LNCaP clone FGC (cell line): ENCODE results near the genes PRR33, TSPAN32, TSSC4 and KCNQ1.

DNA sequence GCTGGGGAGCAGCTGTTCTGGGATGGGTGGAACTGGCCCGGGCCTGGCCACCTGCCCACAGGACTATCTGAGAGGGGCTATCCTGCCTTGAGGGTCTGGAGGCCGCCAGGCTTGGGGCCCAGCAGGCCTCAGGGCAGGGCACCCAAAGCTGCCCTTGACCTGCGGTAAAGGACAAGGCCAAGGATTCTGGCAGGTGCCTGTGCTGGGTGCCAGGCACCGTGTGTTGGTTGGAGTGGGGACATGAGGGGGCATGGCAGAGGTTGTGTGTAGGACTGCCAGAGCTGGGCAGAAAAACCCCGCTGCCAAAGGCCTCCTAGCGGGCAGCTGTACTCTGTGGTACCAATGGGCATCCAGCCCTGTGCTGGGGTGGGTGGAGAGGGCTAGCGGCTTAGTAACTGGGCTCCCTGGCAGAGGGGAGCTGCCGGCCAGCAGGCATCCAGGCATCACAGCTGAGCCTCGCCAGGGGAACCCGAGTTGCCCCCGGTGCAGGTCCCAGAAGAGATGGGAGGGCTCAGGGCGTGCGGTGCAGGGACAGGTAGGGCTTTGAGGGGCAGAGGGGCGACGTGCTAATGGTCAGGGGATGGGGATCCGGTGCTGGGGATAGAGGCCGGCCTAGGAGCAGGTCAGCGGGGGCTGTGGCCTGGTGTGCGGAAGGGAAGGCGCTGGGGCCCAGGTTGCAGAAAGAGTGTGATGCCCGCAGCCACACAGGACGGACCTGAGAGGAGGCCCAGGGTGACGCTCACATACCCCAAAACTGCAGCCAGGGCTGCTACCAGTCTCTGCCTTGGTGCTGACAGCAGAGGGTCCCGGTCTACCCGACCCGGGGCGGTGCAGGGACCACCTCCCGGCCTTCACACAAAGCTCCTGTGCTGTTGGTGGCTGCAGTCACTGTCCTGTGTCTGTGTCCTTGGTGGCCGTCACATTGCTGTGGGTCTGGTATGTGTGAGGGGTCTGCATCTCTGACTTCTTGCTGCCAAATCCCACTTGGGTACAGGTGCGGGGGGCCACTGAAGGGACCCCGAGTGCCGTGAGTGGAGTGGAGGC lies 1.0 kb downstream of the LSP1 start:
- RRBS, 2 experiments = 14 to 21% methylated on average over 7 of the region's 32 CpGs

GRCh38 chr11:1881738-1882143 lies 10.0 kb downstream of the PRR33 start:
- RRBS, 2 experiments = 3 to 5% methylated on average over 6 of the region's 20 CpGs

- RRBS, 2 experiments = no CpG with 5 or more reads among the region's 24 CpGs
These were observed 2.5 kb downstream of the PRR33 start for GRCh38 chr11:1889065-1889648.

GRCh38 chr11:1891661-1892595 lies at the start of gene PRR33:
Gene PRR33 (minus strand): TSS chr11:1891895.
- RRBS, 2 experiments = 6 to 10% methylated on average over 3 of the region's 18 CpGs

DNA sequence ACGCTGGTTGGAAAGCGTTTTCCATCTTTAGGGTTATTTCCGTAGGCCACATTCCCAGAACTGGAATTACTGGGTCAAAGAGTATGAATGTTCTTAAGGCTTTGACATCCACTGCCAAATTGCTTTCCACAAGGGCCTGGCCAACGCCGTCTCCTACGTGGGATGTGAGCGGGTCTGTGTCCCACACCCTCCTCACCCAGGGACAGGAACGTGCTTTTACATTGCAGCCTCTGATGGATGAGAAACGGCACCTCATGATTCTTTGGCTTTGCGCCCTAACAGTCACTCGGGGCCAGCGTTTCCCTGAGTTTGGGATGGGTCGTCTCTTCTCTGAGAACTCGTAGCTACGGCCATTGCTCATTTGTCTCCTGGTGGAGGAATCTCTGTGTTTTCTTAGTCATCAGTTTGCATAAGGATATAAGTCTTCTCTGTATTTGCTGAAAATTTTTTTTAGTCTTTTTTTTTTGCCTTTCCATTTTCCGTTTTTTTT lies 11.8 kb downstream of the TNNT3 start:
- RRBS, 2 experiments = no CpG with 5 or more reads among the region's 16 CpGs

DNA sequence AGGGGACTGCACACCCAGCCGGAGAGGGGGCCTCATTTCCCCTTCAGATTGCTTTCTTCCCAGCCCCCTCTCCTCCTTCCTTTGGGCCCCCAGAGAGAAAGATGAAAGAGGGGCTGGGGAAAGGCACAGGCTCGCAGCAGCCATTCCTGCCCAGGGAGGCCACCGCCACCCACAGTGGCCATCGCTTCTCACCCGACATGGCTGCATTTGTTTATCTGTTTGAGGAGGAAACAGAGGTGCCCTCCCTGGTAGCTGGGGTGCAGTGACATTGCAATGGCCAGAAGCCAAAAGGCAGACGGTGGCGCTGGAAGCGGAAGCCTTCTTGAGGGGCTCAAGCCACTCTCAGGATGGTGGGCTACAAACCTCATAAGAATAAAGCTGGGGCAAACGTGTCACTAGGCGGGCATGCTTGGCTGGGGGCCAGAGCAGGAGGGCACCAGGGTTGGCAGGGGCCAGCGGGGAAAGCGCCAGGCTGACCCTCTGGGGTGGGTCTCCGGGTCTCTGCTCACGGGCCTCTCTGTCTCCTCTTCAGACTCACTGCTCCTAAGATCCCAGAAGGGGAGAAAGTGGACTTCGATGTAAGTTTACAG lies 12.5 kb downstream of the TNNT3 start:
- RRBS, 2 experiments = no CpG with 5 or more reads among the region's 15 CpGs

- RRBS, 2 experiments = 87% methylated on average over 3 of the region's 46 CpGs
These were observed 42.0 kb downstream of the IGF2 start for GRCh38 chr11:2096810-2097970.

GRCh38 chr11:2301707-2302822 lies at the start of gene TSPAN32:
Gene TSPAN32 (plus strand): TSS chr11:2302013.
- RRBS, 2 experiments = 63% methylated on average over 2 of the region's 30 CpGs; no CpG with 5 or more reads in 1 of the 2 experiments

- RRBS, 2 experiments = no CpG with 5 or more reads among the region's 10 CpGs
These were observed 1.8 kb upstream of the CD81 start for GRCh38 chr11:2375084-2375944.

DNA sequence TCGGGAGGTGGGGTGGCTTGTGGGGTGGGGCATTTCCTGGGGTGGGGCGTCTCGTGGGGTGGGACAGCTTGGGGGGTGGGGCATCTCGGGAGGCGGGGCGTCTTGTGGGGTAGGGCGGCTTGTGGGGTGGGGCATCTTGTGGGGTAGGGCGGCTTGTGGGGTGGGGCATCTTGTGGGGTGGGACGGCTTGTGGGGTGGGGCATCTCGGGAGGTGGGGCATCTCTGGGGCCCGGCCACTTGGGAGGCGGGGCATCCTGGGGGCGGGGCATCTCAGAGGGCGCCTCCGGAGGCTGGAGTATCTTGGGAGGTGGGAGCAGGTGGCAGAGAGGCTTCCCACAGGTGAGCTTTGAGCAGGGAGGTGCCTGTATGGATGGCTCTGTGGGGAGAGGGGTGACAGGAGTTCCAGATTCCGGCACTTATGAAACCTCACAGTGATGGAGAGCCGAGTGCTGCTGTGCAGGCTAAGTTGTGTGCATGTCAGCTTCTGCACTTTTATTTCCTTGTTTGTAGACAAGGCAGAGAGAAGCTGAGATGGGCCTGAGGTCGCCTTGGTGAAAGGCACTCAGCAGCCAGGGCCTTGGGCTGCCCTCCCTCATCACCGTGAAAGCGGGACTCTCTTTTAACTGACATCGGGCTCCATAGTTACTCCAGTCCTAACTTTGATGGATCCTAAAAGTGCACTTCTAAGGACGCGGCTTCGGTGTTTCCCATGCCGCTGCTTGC lies 7.4 kb downstream of the CD81 start:
- RRBS, 2 experiments = 62 to 64% methylated on average over 5 of the region's 25 CpGs

GRCh38 chr11:2390539-2391241 lies 9.9 kb upstream of the TSSC4 start:
- RRBS, 2 experiments = no CpG with 5 or more reads among the region's 14 CpGs

DNA sequence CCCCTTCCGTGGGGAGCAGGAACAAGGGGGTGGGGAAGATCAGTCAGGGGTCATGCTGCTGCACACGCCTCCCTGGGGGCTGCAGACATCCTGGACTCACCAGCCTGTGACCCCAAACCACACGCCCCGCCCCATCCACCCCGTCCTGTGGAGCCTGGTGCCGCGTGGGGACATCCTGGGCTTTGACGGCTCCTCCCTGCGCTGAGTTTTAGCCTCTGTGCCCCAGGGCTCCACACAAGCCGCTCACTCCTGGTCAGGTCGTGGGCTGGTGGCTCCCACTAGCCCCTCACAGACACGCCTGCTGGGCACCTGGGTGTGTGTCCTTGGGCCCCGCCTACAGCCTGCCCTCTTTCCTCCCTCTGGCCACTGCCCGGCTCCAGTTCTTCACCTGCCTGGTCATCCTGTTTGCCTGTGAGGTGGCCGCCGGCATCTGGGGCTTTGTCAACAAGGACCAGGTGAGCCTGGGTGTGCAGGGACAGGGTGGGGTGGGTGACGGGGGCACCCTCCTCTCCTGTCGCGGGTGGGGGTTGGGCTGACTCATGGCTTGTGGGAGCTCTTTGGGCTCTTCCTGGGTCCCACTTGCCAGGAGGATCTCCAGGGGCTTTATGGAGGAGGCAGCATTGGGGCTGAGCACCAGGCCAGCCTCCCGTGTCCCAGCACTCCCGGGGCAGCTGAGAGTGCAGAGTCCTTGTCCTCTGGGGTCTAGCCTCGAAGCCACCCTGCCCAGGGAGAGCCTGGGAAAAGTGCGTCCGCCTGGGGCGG lies 5.8 kb upstream of the TSSC4 start:
- RRBS, 2 experiments = 68 to 78% methylated on average over 3 of the region's 25 CpGs

- RRBS, 2 experiments = under 1 to 1% methylated on average over 29 to 30 of the region's 81 CpGs
These were observed at the start of gene TSSC4 for GRCh38 chr11:2399996-2400883. Gene TSSC4 (plus strand): TSS chr11:2400750.

DNA sequence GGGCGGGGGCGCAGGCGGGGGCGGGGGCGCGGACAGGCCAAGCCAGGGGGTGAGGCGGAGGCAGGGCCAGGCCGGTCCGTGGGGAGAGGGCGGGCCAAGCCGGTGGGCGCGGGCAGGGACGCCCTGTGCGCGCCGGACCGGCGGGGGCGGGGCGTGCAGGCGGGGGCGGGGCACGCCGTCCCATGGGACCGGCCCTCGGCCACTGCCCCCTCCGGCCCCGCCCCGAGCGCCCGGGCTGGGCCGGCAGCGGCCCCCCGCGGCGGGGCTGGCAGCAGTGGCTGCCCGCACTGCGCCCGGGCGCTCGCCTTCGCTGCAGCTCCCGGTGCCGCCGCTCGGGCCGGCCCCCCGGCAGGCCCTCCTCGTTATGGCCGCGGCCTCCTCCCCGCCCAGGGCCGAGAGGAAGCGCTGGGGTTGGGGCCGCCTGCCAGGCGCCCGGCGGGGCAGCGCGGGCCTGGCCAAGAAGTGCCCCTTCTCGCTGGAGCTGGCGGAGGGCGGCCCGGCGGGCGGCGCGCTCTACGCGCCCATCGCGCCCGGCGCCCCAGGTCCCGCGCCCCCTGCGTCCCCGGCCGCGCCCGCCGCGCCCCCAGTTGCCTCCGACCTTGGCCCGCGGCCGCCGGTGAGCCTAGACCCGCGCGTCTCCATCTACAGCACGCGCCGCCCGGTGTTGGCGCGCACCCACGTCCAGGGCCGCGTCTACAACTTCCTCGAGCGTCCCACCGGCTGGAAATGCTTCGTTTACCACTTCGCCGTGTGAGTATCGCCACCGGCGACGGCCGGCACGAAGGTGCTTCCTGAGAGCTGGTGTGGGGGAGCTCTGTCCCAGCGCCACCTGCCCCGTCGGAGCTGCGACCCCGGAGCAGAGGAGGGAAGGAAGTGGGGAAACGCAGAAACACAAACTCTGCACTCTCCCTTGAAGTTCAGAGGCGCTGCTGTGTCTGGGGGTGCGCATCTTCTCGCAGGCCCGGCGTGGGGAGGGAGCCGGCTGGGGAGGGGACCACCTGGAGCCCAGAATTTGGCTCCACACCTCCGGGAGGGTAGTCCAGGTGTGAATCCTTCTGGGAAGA lies at the start of gene KCNQ1:
TSS of gene KCNQ1 (plus strand) at position 274 of the 1,064 bp plus-strand sequence.
- RRBS, 2 experiments = 18 to 24% methylated on average over 70 to 74 of the region's 126 CpGs

GRCh38 chr11:2445946-2446580 lies 1.3 kb downstream of the KCNQ1 start:
- RRBS, 2 experiments = 89 to 92% methylated on average over 5 of the region's 17 CpGs

DNA sequence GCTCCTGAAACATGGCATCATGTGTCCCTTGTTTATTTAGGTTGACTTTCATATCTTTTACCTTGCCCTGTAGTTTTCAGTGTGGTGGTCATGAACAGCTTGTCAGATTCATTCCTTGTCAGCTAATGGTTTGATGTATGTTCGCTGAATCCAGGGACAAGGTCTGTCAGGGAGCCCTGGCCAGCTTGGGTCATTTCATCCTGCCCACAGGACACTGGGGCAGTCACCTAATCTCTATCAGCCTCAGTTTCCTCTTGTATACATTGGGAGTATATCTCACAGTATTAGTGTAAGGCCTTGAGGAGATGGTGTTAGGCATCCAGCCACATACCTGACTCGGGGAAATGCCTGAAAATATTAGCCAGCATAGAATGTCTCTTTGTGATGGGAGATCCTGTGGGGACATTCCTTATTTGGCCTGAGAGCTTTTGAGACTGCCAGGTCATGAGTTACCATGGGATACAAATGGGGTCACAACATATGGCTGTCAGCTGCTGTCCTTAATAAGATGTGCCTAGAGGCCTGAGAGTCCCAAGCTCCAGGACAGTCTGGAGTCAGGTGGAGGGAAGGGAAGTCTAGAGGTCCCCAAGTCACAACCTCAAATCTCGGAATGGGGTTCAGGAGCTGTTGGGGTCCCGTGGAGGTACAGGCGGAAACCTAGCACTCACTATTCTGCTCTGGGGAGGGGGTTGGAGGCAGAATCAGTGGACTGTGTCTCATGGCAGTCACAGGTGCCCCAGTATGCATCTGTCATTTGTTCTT lies 216.0 kb downstream of the CDKN1C start:
- RRBS, 2 experiments = no CpG with 5 or more reads among the region's 5 CpGs

DNA sequence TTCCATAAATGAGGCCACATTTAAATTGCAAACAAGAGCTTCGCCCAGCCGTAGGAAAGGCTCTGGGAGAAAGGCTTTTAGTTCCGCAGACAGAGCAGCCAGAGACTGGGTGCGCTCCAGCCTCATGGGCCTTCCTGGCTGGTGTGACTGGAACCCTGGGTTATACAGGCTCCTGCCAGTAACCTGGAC lies 192.1 kb downstream of the CDKN1C start:
- RRBS, 2 experiments = no CpG with 5 or more reads among the region's 4 CpGs

DNA sequence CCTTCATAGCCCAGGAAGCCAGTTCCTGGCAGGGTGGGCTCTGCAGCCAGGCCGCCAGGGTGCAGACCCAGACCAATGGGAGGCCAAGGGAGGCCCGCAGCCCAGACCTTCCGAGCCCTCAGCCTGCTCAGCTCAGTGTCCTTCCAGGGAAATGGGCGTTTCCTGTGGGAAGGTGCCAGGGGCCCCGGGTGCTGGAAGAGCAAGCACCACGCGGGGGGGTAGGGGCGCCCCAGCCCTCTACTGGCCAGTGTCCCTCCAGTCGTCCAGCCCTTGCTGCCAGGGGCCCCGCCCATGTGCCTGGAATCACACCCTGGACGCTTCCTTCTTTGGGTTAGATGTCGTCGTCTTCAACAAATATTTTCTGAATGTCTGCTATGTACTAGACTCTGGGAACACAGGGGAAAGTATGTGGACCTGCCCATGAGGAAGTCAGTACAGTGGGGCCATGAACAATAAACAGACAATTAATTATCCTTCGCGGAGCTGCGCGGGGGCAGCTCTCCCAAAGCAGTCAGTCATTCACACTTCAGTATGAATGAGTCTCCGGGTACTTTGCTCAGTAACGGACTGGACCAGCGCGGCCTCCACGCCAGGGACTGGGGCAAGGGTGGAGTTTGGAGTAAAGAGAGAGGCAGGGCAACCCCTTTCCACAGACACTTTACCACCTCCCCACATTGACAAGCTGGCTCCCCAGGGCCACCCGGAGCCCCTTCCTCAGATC lies 60.2 kb downstream of the CDKN1C start:
- RRBS, 2 experiments = no CpG with 5 or more reads among the region's 23 CpGs

DNA sequence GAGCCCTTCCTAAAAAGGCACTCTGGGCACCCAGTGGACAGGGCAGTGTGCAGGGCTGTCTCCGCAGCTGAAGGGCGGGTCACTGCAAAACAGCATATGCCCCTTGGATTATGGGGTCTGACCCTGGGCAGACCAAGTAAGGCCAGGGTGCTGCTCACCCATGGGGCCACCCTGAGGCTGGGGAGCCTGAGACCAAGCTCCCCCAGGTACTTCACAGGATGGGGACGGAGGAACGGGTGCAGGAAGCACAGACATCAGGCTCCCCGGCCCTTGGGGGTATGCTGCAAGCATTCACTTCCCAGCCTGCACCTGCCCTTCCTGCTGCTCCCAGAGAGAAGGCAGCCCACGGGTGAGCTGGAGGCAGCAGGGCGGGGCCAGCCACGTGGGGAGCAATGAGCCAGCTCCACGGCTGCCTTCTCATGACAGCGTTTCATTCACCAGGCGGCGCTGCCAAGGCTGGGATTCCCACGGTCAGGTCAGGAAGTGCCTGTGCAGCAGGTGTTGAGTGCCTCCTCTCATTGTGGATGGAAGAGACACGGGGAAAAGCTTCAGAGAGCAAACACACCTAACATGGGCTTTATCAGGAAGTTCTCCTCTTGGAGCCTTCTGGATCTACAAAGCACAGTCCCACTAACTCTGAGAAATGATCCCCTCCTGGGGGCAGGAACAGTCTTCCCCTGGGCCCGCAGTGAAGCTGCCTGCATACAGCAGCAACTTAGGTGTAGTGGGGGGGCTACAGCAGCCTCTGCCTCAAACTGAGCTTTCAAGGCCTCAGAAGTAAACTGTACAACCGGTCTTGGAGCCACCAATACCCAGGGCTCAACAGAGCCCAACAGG lies 14.5 kb upstream of the PHLDA2 start:
- RRBS, 2 experiments = no CpG with 5 or more reads among the region's 16 CpGs

DNA sequence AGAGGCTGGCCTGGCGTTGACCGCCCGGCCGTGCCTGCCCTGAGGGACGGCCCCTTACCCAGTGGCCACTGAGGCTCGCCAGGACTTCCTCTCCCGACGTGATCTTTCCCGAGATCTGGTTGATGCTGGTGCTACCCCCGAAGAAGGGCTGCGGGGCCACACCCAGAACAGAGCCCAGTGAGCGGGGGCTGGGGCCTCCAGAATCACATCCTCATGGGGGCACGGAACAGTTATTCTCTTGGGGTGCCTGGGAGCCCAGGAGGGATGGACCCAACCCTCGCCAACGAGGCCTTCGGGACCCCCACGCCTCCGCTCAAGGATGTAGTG lies 36.4 kb upstream of the CARS1 start:
- RRBS, 2 experiments = no CpG with 5 or more reads among the region's 18 CpGs